Foreskin fibroblast (primary cell): ENCODE data around the gene BBX.

DNA sequence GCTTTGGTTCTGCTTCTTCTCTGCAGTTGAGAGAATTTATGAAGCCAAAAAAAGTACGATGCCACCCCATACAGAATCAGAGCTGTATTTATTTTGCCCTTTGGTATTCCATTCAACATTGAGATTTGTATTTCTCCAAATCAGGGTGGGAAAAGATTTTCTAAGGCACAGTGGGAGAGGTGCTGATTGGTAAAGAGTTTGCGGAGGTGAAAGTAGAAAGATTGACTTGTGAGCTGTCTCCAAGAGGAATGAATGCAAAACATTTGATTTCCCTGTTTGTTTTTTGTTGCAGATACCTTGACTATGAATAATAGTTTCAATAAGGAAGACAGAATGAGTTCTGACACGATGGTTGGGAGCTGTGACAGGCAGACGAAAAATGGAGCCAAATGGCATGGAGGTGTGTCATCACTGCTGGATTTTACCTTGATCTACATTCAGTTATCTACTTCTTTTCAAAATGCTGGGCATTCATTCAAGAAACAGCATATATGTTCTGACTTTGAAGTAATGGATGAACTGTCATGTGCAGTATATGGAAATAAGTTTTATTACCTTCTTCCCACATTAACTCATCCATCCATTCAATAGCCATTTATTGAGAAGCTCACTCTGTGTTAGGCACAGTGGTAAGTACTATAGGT, 145.1 kb downstream of the NFKBIZ start:
- RRBS, result no CpG with 5 or more reads among the region's 4 CpGs

DNA sequence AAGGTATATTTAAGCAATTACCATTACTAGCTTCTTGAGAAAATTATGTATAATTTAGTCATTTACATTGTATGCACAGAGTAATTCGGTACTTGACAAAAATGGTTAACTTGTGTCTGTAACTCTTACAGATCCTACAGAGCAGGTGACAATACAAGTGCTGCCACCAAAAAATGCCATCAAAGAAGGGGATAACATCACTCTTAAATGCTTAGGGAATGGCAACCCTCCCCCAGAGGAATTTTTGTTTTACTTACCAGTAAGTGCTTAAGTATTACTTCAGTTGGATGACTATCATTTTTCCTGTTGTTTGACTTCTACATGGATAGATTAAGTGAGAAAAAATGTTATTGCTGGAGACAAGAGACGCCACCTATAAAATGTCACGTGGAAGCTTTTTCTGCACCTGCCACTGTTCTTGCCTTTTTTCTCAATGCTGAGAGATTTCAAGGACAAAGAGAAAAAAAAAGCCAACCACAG, 173.2 kb downstream of the ALCAM start:
- RRBS, result no CpG with 5 or more reads among the region's 3 CpGs

- RRBS, result no CpG with 5 or more reads among the region's 12 CpGs
Observed at GRCh38 chr3:105836504-105837688, 31.9 kb downstream of the CBLB start.

DNA sequence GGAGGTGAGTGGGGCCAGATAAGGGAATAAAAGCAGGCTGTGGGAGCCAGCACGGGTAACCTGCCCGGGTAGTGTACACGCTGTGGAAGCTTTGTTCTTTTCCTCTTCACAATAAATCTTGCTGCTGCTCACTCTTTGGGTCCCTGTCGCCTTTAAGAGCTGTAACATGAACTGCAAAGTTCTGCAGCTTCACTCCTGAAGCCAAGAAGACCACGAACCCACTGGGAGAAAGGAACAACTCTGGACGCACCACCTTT, 732.9 kb upstream of the CCDC54 start:
- RRBS, result no CpG with 5 or more reads among the region's 6 CpGs

DNA sequence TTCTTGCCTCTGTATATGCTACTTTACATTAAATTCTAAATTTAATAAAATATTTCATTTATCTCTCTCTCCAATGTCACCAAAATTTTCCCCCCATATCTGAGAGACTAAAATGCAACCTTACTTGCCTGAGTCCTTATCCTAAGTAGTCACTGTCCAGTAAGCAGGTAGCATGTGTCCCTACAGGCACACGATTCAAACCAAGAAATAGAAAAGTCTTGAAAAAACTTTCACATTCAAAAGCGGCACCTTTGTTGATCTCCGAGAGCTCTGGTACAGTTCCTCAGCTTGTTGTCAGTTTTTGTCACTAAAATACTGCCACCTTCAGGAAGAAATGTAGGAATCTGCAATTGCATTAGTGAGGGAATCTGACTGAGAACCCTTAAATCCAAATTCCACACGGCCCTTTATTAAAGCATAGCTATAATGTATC, 43.8 kb downstream of the CCDC54 start:
- RRBS, result no CpG with 5 or more reads among the region's 4 CpGs

DNA sequence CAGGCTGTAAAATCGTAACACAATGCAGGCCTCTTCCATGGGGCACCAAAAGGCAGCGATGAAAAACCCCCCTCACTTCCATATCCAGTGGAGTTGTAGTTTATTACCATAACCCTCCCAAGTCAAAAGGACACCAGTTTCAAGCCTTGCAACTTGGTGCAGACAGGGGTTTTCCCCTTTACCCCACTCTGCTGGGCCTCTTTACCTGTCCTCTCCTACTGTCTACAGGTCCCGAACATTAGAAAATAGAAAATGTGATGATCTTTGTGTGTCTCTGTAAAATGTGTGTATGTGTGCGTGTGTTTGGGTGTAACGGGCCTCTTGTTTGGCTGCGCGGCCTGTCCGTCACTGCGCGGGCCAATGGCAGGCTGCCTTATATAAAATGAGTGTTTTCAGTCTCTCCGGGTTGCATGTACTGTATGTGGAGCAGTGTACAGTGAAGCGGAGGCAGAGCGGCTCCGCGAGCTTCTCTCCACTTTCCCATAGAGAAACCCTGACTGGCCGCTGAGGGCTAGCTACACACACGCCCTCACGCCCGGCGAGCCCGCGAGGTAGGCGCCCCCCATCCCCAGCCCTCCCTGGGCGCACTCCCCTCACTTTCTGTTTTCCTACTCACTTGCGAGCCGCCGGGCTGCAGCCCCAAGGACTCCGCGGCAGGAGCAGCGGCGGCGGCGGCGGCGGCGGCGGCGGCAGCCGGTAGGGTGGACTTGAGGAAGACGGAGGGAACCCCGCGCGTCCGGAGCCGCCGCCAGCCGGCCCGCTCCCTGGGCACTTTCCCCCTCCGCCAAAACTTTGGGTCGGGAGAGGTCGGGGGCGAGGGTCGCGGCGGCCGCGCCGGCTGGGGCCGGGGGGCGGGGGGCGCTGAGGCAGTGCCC, at the start of gene BBX:
Gene BBX (plus strand): TSS at position 406 of the 875 bp plus-strand sequence.
- RRBS, result 1% methylated on average over 24 of the region's 61 CpGs

DNA sequence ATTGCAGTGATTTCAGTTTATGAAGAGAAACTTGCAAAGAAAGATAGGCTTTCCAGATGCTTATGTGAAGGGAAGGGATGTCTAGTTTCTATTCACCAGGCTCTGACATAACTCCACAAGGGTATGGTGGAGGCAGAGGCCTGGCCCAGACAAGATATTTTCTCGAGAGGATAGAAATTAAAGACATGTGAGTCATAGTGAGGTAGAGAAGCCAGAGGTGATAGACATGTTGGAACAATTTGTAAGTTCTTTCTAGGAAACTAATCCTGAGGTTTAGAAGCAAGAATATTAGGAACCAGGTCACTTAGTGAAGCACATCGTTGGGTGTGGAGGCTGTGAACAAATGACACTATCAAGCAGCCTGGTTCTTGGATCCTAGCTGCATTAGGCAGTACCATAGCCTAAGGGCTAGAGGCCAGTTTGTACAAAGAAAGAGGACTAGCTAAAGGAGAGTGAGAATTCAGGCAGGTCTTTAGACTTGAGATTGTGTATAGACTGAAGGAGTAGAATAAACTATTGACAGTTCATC, 177.0 kb downstream of the BBX start:
- RRBS, result no CpG with 5 or more reads among the region's 2 CpGs

DNA sequence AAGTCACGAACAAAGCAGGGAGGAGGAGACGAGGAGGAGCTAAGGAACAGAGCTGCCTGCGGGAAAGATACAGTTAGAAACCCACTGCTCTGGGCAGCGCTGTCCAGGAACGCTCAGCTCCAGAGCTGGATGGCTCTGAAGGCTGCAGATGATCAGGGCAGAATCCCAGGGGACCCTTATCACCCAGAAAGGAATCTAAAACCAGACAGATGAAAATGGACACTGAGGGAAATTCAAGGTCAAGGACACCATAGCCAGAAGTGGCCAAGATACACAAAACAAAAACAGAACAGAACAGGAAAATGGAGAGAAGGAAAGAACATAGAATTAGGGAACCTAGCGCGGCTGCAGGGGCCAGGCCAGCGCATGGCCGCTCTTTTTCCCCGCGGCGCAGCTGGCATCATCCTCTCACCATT, 257.7 kb downstream of the CD47 start:
- RRBS, result no CpG with 5 or more reads among the region's 12 CpGs

DNA sequence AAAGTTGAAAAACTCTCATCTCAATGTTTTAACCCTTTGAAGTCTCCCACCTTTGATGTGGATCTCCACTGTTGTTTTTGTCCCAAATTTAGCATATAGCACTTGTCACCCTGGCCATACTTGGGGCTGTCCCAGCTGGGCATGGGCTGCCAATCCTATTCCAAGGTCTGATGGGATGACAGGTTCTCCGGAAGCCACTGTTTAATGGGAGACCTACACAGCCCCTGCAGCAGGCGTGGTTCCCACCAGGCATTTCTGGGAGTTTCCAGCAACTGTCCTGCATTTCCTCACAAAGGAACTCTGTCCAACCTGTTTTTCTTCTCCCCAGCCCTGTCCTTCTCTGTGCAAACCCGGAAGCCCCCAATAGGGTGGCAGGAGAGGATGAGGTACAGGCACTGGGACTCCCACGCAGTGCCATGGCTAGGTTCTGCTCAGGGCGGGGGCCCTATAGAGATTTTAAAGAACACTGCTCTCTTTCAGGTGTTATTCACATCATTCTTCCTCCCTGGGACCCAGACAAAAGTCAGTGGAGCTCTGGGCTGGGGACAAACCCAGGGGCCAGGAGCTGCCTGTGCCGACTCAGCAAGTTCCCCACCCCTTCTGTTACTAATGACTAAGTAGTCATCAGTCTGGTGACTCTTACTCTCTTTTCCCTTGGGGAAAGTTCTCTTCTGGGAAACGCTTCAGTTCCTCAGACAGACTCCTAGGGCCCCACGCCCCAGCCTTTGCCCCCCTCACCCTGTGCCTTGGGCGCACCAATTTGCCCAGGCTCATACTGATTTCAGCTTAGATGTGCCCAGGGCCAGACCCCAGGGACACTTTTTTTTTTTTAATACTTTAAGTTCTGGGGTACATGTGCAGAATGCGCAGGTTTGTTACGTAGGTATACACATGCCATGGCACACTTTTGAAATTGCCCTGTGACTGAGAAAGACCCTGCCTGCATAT, 97.7 kb downstream of the CD47 start:
- RRBS, result no CpG with 5 or more reads among the region's 11 CpGs

- RRBS, result no CpG with 5 or more reads among the region's 1 CpG
Observed at GRCh38 chr3:108001462-108001892, 89.4 kb downstream of the CD47 start.

DNA sequence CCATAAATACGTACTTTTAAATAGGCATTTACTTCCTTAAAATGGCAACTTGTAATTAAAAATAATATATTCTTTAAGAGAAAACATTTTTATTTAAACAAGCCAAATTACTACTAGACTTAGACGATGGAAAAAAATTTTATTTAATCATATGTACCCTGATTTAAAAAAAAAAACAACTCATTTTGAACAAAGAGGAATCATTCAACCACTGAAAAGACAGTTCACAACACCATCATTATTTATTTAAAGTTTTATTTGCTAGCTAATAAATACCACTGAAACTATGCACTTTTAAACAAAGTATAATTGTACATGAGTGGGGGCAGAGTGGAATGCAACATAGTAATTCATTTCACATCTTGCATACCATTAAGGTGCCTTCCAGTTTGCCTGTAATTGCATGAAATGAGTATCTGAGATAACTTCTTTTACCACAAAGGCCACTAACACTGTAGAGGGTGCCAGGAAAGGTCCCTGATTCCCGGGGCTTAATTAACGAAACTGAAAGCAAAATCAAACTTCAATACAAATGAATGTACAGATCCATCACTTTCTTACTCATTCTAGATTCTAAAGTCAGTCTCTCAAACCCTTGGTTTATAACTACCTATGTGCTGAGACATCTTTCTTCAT, 2.3 kb downstream of the CD47 start:
- RRBS, result no CpG with 5 or more reads among the region's 4 CpGs

DNA sequence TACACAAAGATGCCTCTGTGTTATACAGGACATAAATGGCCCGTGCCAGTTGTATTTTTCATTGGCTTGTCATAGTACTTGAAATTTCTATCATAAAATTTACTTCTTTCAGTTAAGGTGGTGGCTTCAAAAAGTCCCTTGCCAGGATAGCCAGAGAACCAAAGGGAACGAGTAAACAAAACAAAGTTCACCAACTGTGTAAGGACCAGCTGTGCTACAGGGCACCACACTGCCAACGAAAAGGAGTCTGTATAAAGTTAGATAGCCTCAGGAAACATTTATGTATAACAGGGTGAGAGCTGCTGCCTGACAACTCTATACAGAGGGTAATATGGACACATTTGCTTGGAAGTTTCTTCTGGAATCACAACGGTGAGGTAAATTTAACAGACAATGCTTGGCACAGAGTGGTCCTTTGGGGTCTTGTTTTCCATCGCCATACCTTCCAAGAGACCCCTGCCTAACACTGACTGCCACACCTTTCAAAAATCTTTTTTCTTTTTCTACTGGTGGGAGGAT, 103.5 kb downstream of the MYH15 start:
- RRBS, result no CpG with 5 or more reads among the region's 5 CpGs

DNA sequence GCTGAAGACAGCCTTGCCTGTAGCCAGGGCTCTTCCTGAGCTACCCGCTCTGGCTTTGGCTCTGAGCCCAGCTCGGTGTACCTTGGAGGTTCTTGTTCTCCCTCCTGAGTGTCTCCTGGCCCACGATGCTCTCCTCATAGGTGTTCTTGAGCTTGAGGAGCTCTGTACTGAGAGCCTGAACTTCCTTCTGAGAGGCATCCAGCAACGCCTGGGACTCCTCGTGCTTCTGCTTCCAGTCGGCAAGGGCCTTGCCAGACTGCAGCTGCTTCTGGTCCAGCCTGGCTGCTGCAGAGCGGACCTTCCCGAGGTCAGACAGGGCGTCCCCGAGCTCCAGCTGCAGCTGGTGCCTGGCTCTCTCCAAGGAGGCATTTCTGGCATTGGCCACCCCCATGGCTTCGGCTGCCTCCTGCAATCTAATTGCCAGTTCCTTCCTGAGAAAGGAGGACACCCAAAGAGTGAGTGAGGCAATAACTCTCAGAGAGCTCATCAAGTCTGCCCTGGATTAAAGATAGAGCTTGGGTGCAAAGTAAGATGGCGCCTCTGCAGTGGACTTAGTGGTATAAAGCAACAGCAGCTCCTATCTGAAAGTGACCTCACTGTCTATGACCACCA, 99.8 kb downstream of the MYH15 start:
- RRBS, result no CpG with 5 or more reads among the region's 12 CpGs

- RRBS, result no CpG with 5 or more reads among the region's 2 CpGs
Observed at GRCh38 chr3:108528931-108529358, 18.5 kb upstream of the MYH15 start.

GRCh38 chr3:108588991-108589253, 316 bp downstream of the CIP2A start:
- RRBS, result no CpG with 5 or more reads among the region's 13 CpGs

- RRBS, result no CpG with 5 or more reads among the region's 4 CpGs
Observed at GRCh38 chr3:108723880-108724356, 33.3 kb downstream of the RETNLB start.

- RRBS, result no CpG with 5 or more reads among the region's 19 CpGs
Observed at GRCh38 chr3:108749320-108749659, 7.9 kb downstream of the RETNLB start.